ENCODE measurements around the genes OR4N2, OR4K2, OR4K1, OR4K15, OR4K14, OR4K13, APEX1 and EDDM3B.

GRCh38 chr14:19803569-19804046, at the start of gene OR4N2:
TSS of gene OR4N2 (plus strand) at chr14:19803770.
- PRO-cap, result no peak

- PRO-cap, result no peak
Observed at GRCh38 chr14:19874957-19875420, at the start of gene OR4K2. TSS of gene OR4K2 (plus strand) at chr14:19875142.

GRCh38 chr14:19930577-19931103, at the start of gene OR4K1:
TSS of gene OR4K1 (plus strand) at chr14:19930917.
- PRO-cap, result no peak

- PRO-cap, result no peak
Observed at GRCh38 chr14:19975330-19975667, at the start of gene OR4K15. TSS of gene OR4K15 (plus strand) at chr14:19975591.

GRCh38 chr14:20019009-20019526, at the start of gene OR4K14:
TSS of gene OR4K14 (minus strand) at chr14:20019307.
- PRO-cap, result no peak

DNA sequence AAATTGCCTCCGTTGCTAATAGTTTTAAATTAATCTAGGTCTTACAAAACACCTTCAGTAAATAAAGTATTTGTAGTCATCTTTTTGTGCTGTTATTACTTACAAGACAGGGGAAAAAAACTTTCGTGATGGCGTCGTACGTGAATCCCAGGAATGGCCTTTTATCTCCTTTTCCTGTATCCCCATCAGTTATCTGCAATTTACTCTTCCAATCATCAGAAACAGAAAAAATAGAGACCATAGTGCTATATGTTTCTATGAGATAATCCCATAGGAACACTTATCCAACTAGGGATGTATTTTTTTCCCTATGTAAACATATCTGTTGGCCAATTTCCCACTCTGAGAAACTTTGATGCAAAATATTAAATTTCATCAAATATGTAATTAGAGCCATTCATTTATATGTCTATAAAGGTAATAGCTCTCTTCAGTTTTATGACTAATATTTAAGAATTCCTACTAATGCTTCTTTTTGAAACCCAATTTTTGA, at the start of gene OR4K13:
TSS of gene OR4K13 (minus strand) at position 204 of the 493 bp plus-strand sequence.
- PRO-cap, result no peak

GRCh38 chr14:20416155-20416718, 2.9 kb upstream of the TEP1 start:
- PRO-cap, result no peak

DNA sequence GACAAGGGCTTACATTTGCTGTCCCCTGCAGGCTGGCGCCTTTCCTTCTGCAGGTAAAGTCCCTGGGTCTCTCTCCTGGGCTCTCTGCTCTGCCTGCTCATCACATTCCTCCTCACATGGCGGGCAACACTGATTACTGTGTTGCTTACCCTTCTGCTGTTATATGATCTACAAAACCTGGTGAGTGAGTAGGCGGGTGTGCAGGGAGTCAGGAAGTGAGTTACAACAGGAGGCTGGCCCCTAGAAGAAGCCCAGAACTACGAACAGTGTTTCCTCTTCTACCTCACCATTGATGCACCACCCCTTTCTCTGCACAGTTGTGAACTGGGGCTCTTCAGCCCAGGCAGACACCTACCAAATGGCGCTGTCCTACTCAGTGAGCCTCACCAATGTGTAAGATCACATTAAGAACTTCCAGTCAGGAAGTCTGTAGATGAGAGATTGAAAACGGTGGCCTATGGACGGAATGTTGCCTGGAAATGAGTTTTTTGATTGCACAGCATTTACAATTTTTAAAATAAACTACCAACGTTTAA, 5.0 kb upstream of the KLHL33 start:
- PRO-cap, result unidirectional peak, minus-strand start at position 217 of the sequence

DNA sequence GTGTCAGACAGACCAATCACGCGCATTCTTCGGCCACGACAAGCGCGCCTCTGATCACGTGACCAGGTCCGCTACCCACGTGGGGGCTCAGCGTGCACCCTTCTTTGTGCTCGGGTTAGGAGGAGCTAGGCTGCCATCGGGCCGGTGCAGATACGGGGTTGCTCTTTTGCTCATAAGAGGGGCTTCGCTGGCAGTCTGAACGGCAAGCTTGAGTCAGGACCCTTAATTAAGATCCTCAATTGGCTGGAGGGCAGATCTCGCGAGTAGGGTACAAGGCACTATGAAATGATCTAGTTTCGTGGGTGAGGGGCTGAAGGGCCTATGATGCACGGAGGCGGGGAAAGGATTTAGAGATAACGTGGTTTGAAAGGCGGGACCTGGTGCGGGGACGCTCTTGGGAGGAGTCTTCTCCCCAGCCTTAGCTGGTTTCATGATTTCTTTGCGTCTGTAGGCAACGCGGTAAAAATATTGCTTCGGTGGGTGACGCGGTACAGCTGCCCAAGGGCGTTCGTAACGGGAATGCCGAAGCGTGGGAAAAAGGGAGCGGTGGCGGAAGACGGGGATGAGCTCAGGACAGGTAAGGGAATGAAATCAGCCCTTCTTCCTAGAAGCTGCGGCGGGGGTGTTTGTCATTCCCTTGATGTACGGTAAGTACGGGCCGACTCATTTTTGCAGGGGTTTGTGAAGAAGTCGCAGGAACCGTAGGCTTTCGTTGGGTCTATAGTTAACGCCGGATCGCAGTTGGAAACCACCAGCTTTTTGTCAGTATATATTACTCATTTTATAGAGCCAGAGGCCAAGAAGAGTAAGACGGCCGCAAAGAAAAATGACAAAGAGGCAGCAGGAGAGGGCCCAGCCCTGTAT, at the start of gene APEX1:
TSS of gene APEX1 (plus strand) at position 100 of the 864 bp plus-strand sequence.
- PRO-cap, result bidirectional peak, plus-strand start at position 107 of the sequence, minus-strand start outside the sequence

- PRO-cap, result no peak
Observed at GRCh38 chr14:20455991-20456335, 937 bp downstream of the APEX1 start.

DNA sequence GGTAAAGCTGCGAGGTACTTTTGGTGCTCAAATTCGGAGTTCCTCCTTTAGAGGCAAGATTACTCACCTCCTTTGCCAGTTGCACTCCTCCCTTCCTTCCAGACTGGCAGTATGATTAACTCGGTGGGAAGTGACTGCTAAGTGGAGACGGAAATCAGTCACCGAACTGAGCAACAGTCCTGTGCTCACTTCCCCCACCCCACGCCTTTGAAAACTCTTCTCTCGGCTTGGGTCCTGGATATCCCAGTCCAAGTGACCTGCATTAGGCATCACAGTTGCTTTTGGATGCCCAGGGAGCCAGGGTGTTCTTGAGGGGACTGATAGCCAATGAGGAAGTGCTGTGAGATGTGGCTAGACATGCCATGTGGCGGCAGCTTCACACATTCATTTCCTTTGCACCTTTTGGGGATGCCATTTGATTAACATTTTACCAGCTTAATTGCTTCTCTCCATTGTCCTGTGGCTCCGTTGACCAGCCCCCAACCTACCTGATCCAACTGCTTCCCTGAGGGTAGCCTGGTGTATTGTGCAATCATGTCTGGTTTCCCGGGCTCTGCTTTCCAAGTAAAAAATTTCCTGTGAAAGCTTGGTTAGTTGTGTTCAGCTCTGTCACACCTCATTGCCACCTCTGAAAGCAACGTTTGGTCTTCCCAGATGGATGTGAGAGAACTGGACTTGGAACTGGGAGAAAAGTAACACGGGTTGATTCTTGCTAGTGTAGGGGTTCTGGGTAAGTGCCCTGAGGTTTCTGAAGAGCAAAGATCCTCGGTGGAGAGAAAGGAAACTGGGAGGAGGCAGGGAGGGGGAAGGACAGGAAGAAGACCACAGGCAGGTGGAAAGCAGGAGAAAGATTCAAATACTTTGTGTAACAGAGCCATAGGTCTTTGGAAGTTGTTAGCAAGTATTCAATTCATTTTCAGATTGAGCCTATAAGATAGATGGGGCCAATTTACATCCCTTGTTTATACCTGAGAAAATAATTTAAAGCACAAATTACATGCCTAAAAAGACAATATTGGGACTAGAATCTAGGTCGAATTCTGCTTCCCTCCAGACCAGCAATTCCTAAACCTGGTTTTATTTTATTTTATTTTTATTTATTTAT, 1.1 kb downstream of the PNP start:
- PRO-cap, result bidirectional peak, plus-strand start at position 246 of the sequence, minus-strand start at position 105 of the sequence; bidirectional peak, plus-strand start at position 327 of the sequence, minus-strand start at position 319 of the sequence

DNA sequence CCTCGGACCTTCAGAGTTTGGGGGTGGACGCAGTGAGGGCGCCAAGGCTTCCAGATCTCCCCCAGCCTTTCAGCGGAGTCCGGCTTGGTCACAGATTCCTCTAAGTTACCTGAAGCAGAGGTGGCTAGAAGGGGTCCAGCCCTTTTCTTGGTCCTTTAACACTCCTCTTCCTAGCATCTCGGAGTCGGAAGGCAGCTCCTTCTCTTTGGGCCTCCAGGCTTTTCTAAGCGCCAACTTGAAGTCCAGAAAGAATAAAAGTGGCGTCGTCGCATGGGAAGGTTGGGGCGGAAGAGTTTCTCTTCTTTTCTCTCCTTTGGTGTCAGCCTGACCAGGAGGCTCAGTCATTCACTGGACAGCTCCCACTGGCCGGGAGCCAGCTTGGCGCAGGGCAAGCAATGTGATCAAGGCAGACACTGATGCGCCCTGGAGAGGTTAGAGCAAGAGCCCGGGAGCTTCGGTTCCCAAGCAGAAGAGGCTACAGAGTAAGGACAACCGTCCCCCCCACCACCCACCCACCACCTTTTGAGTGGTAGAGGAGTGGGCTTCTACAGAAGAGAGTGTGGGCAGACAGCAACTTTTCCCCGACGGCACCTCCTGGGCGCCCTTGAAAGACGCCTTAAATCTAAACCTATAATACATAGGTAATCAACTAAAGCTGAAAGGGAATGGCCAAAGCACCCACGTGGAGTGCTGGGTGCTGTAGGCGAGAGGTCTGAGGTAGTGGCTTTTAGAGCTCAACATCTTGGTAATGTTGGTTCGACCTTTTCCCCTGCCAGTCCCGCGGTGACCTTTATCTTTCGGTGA, 9.4 kb downstream of the OR6S1 start:
- PRO-cap, result no peak

- PRO-cap, result no peak
Observed at GRCh38 chr14:20632705-20633311, 8.7 kb downstream of the OR6S1 start.

GRCh38 chr14:20687338-20688073, 1.1 kb upstream of the ANG start:
- PRO-cap, result no peak

DNA sequence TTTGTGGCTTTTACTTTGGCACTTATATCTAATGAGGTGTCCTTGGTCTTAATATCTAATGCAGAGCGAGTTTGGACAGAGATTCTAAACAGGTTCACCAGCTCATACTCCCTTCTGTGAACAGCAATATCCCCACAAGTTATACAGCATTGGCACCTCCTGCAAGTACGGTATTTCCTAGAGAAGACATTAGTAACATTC, 2.3 kb downstream of the ANG start:
- PRO-cap, result no peak

DNA sequence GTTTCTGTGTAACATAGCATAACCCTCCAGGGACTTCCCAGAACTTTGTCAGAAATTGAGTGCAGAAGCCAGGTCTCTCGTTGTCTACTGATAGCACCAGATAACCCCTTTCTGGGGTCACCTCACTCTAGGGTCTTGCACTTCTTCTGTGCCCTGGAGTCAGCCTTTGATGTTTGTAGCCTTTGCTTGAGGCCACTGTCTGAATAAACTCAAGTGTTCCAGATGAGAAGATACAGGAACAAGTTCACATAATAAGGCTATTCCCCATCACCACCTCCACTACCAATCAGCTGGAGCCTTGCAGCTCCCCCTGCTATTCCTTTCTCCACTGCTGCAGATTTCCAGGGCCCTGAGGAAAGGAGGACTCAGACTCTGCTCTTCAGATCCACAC, at the start of gene EDDM3B:
TSS of gene EDDM3B (plus strand) at position 336 of the 391 bp plus-strand sequence.
- PRO-cap, result no peak

DNA sequence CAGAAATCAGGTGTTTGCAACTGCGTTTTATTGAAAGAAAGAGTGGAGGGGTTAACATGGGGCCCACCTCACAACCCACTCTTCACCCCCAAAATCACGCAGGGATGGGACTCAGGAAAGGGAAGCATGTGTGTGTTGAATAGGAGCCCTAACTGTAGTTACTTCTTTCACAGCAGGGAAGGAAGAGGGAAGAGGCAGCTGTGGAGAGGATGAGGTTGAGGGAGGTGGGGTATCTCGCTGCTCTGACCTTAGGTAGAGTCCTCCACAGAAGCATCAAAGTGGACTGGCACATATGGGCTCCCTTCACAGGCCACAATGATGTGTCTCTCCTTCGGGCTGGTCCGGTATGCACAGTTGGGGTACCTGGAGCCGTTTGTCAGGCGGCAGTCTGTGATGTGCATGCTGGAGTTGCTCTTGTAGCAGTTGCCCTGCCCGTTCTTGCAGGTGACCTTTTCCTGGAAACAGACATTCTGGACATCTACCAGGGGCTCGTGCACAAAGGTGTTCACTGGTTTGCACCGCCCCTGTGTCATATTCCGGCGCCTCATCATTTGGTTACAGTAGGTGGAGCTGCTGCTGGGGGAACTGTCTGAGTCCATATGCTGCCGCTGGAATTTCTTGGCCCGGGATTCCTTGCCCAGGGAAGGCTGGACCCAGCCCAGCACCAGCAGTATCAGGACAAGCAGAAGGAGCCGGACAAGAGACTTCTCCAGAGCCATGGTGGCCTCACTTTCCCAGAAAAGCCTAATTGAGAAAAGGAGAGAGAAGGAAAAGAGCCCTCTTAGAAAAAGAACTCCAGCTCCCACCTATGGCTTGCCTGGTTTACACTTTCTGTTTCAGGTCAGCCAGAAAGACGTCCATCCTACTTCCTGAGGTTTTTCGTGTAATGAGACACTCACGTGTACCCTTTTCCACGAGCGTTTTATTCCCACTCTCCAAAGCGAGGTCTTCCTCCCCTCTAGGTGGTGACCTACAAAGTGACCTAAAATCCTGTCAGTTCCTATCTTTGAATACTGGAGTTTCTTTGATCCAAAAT, 976 bp downstream of the RNASE1 start:
- PRO-cap, result no peak

DNA sequence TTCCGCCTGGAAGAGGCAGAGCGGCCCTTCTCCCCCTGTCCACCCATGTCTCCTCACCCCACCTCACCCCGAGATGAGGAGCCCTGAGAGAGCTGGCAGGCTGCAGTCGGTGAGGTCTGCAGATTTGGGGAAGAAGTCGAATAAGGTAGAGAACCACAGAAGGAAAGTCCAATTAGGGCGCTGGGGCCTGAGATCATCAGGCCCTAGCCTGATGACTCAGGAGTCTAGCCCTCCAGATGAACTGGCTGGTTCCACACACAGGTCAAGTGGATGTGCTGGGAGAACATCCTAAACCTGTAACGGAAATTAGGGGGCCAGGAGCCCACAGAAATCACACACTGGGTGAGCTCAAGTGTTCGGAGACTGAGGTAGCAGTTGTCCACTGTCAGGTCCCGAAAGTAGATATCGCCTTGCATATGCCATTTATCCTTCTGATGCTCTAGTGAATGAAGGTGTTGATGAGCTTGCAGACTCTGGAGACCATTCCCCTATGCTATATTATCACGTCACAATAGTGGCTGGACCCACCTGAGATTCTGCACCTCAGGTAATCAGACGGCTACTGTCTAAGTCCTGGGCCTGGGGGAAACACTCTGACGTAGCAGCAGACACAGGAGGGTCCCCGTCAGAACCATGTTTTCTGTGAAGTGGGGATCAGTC, 930 bp upstream of the METTL17 start:
- PRO-cap, result no peak

DNA sequence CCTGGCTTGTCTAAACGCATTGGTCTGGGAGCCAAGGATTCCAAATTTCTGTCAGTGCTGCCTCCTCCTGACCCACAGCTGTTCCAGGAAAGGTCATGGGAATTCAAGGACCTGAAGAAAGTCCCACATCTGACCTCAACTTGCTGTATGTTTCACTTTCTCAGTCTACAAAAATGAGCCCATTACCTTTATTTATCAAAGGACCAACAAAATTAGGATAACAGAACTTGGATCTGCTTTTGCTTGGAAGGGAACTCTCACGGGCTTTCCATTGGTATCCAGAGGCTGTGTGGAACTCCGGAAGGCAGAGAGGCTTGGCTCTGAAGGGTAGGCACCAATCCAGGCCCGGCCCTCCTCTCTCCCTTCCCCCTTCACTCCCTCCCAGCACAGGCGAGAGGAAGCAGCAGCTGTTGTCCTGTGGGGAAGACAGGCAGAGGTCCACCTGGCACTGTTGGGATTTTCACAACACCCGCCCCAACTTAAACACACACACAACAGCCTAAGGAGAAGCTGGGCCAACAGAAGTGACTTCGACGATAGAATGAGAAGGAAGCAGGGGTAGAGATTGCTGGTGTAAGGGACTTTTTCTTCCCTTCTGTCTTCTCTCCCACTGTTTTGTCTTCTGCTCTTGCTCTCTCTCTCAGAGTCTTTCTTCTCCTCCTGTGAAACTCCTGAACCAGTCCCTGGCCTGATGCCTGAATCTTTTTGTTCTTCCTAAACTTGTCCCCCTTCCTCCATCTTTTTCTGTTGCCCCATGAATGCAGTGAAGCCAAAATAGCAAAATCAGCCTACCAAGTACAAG, 3.2 kb upstream of the RNASE7 start:
- PRO-cap, result no peak

GRCh38 chr14:21061450-21061820, 3.8 kb downstream of the RNASE8 start:
- PRO-cap, result no peak

Data from vermiform appendix (tissue), 1 donor.